PFSK-1 (cell line): Measurements from ENCODE around the gene NIFK.

GRCh38 chr2:121155425-121156250, 129.4 kb downstream of the TFCP2L1 start:
- RRBS: 51% methylated on average over 2 of the region's 14 CpGs

GRCh38 chr2:121282464-121283450, 2.2 kb downstream of the TFCP2L1 start:
- RRBS: no CpG with 5 or more reads among the region's 16 CpGs

- RRBS: no CpG with 5 or more reads among the region's 13 CpGs
These were observed 80.0 kb upstream of the TFCP2L1 start for GRCh38 chr2:121365051-121365441.

DNA sequence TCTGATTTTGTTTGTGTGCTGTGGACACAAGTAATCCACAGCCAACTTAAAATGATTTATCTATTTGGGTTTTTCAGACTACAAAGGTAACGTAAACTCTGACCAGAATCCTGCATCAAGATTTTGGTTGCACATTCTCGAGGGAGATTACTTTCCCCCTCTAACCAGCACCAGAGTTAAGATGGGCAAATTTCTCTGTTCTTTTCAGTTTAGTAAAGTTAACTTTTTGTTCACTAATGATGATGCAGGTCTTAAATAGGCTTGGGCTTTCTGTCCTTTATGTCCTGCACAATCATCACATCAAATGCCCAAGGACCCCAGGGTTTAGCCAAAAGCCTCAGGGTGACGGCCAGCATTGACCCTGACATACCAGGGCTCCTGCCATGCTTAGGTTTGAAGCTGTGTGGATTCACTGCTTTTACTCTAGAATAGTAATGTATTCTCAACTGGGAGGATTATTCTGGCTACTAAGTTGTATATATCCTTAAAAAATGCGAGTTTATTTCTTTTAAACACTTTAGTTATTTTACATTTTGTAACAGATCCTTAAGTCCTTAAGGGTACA, 152.6 kb upstream of the TFCP2L1 start:
- RRBS: no CpG with 5 or more reads among the region's 4 CpGs

DNA sequence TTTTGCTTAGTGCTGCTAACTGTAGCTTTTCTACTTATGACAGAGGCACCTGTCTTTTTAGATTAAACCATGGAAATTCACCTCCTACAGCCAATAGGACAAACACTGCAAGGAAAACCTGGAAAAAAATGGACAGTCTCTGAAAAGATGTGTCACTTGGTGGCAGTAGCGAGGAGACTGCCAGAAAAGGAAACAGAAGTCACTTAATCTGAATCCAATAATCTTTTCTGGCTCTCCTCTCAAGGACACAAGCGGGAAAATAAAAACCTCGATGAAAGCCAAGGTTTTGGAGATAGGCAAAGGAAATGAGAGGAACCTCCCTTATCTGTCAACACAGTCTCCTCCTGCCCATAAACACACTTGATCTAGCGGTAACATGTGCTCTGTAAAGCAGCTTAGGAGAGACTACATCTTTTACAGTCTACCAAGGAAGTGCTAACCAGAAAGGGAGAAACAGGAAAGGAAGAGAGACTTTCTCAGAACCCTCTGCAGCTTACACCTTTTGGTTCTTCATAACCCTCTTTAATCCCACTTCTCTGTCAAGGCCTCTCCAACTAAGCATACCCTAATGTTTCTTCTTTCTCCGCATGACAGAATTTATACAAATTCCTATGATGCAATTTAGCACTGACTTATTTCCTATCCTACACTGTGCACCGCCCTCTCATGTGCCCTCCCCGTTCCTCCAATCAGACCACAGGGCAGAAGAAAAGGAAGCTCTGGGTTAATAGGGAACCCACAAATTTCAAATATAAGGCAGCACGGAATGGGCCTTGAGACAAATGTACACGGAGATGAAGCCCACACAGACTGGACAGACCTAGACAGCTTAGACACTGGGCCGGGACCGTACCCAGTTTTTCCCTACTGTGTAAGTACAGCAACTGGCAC, 52.8 kb downstream of the CLASP1 start:
- RRBS: no CpG with 5 or more reads among the region's 11 CpGs

- RRBS: under 1% methylated on average over 9 of the region's 93 CpGs
These were observed at the start of gene NIFK for GRCh38 chr2:121736519-121737409. TSS of gene NIFK (minus strand) at chr2:121736875.

DNA sequence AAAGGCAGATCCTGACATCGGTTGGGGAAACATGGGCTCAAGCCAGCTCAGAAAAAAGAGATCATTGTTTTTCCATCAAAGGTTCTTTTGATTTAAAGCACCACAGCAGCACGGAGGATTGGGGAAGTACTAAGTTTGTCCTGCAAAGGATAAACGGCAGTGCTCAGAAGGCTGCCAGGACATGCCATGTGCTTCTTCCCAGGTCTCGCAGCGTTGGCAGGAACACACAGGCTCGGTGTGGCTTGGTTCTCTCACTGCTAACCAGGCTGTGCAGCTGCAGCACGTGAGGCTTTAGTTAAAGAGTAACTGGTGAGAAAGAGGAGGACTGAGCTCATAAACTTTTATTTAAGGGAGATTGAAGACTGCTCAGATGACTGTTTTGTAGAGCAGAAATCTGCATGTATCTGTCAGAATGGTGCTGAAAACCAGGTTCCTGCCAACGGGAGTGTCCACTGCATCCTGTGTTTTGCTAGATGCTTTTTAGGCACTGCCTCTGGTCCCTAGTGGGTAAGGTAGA, 264.3 kb downstream of the TSN start:
- RRBS: no CpG with 5 or more reads among the region's 8 CpGs

GRCh38 chr2:122352051-122352605, 596.7 kb downstream of the TSN start:
- RRBS: no CpG with 5 or more reads among the region's 12 CpGs

- RRBS: no CpG with 5 or more reads among the region's 5 CpGs
These were observed 738.3 kb downstream of the TSN start for GRCh38 chr2:122493753-122494193.

GRCh38 chr2:124607006-124607233, 581.8 kb downstream of the CNTNAP5 start:
- RRBS: no CpG with 5 or more reads among the region's 2 CpGs

GRCh38 chr2:125696558-125696841, 959.5 kb upstream of the GYPC start:
- RRBS: no CpG with 5 or more reads among the region's 2 CpGs

DNA sequence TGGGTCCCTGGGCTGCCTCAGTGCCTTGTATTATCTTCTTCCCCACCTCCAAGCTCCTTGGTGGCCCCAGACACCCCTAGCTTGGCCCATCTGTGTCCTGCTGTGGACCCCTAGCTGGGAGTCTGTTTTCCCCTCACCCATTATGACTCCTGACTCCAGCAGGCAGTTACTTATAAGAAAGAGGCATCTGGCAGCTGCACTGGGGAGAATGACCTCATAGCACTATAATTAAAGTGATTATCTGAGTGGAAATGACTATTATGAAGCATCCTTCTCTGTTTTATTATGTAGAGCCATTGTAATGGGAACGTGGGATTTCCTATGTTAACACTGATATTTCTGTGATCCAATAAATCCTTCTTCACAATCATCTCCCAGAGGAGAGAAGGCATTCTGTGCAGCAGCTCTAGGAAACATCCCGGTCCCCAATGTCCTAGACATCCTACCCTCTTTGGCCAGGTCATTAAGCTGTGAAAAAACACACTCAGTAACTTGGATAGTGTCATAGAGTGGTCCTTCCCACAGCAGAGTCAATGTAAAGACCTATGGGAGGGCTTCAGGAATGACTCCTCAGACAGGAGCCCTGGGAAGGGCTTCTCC, 36.4 kb downstream of the GYPC start:
- RRBS: no CpG with 5 or more reads among the region's 2 CpGs

DNA sequence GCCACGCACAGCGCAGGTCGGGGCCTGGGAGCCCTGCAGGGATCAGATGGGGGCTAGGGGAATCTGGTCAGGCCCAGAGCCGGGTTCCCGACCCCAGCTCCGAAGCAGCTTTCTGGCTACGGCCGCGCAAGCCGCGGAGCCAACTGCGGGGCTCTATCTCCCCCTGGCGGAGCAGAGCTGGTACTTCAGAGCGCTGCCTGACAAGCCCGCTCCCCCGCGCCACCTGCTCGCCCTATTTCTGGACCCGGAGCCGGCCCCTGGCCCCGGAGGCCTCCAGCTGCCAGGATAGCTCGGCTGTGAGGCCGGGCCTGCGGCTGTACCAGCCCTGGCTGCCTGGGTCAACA, 73.3 kb downstream of the TEX51 start:
- RRBS: 2% methylated on average over 2 of the region's 24 CpGs

GRCh38 chr2:127025060-127026194, 81.5 kb downstream of the BIN1 start:
- RRBS: 5% methylated on average over 27 of the region's 56 CpGs

DNA sequence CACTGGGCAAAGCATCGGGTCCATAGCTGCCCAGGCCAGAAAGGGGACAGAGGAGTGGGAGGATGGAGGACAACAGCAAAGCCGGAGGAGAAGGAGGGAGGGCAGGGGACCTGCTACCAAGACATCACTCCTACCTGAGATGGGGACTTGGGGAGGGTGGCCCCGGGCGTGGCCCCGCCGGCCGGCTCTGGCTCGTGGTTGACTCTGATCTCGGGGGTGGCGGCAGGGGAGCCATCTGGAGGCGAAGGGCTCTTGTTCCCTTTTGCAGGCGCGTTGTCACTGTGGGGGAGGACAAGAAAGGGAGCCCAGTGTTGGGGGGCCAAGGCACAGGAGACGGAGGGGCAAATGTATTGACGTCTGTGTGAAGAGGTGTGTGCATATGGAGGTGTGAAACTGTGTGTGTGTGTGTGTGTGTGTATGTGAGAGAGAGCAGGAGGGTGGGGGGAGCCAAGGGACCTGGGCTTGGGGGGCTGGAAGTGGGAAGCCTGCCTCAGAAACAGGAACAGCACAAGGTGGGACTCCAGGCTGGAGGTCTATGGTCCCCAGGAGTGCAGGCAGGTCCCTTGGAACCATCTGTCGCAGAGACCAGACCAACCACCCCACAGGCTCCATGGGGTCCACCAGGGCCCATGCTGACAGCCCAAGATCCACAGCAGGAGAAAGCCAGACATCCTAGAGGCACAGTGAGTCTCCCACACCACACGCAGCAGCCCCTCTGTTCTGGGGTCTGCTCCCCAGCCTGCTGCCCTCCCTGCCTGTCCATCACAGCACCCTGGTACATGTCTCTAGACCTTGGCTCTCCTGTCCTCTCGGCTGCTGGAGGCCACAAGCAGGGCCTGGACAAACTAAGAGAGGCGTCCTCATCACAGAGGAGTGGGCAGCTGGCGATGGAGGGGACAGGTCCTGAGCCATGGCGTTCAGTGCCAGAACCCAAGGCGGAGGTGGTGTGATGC, 47.8 kb downstream of the BIN1 start:
- RRBS: 87% methylated on average over 2 of the region's 22 CpGs

GRCh38 chr2:127070602-127071117, 36.3 kb downstream of the BIN1 start:
- RRBS: no CpG with 5 or more reads among the region's 14 CpGs

- RRBS: no CpG with 5 or more reads among the region's 8 CpGs
These were observed 12.8 kb downstream of the MAP3K2 start for GRCh38 chr2:127374820-127375574.

DNA sequence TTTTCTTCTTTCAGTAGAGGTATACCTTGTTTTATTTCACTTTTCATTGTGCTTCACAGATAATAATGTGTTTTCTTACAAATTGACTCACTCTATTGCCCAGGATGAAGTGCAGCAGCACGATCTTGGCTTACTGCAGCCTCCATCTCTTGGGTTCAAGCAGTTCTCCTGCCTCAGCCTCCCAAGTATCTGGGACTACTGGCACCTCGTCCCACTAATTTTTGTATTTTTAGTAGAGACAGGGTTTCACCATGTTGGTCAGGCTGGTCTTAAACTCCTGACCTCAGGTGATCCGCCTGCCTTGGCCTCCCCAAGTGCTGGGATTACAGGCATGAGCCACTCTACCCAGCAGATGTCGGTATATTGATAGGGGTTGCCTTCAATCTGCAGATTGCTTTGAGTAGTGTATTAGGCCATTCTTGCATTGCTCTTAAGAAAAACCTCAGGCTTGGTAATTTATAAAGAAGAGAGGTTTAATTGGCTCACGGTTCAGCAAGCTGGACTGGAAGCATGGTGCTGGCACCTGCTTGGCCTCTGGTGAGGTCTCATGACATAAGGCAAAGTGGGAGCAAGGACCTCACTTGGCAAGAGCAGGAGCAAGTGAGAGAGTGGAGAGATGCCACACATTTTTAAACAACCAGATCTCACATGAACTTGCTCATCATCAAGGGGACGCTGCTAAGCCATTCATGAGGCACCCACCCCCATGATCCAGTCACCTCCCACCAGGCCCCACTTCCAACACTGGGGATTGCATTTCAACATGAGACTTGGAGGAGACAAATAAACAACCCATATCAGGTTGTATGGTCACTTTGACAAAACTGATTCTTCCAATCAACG, 5.1 kb downstream of the MAP3K2 start:
- RRBS: no CpG with 5 or more reads among the region's 7 CpGs

DNA sequence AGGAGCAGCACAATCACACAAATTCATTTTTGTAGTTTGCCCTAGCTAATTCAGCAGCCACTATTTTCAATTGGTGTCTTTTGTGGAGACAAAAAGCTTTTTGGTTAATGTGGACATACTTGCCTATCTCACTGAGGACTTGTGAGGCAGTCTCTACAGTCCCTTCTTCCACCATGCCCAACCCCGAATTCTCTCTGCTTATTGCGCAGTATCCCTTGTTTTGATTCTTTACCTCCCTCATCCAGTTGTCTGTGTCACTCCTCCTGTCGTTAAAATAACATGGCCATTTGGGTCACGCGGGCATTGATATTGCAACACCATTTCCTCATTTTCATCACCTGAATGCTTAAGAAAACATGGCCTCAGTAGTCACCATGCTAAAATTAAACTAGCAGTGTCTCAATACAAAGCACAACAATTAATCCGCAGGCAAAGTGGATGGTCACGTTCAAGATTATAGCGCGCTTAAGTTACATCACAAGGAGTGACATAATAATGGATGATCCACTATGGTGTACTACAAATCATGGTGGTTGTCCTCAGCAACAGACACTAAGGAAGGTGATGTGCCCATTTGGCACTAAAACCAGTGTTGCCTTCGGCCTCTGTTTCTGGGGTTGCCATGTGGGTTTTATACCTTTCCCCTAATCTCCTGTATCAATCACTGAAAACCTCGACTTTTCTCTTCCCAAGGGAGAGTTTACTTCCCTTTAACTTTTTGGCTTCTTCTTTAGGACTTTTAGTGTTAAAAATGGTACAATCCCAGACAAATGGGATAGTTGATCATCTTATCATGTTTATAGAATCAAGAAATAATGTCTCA, 6.2 kb upstream of the PROC start:
- RRBS: no CpG with 5 or more reads among the region's 11 CpGs

GRCh38 chr2:127455535-127456165, 37.4 kb downstream of the PROC start:
- RRBS: no CpG with 5 or more reads among the region's 4 CpGs